ENCODE results near the gene TIPARP.

DNA sequence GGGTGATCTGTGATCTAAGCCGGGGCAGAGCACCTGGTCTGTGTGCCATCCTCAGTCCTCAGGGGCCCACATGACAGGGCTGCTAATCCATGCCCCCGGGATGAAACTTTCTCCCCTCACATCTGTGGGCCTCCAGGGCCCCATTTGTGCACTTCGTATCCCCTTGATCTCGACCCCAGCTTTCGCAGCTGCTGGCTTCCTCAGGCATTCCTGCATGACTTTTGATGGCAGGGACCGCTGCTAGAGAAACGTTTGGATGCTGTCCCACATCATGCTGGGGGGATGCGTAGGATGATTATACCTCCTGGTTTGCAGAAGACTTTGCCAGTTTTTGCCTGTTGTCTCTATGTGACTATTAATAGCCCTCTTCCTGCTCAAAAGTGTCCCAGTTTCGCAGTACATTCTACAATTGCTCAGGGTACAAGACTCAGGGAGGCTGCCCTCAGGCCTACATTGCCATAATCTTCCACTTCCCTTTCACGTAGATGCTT, 10.4 kb upstream of the KCNAB1 start:
- PRO-cap, result no peak

DNA sequence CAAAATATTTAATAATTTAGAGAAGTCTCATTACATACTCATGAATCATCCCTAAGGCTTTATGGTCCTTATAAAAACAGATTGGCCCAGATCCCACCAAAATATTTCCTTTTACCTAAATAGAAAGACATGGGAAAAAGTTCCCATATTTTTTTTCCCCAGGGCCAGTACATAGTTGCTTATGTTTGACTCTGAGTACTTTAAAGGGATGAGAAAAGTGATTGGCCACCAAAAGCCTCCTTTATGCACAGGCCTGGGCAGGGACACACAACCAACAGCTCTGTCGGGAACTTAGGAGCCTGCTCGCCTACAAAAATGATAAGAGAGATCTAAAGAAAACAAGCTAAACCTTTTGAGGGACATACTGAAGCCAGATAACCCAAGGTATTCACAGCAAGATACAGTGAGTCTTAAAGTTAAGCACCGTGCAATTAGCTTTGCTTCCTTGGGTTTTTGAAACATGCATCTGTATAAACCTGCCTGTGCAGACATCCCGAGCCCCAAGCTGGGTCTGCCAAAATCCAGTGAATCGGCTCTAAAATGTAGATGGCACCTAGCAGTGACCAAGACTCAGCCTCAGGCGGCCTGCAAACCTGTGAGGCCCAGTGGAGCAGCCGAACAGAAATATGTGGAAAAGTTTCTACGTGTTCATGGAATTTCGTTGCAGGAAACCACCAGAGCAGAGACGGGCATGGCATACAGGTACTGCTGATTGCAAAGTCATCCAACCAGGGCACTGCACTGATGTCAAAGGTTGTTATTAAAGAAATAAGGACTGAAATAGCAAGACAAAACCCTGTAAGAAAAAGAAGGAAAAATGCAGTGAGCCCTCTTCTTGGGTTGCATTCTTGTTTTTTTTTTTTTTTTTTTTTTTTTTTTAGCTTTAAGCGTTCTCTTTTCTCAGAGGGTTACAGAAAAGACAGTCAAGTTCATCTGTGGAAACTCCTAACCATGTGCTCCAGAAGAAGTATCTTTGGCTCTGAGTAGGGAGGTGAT, 22.6 kb downstream of the KCNAB1 start:
- PRO-cap, result no peak

DNA sequence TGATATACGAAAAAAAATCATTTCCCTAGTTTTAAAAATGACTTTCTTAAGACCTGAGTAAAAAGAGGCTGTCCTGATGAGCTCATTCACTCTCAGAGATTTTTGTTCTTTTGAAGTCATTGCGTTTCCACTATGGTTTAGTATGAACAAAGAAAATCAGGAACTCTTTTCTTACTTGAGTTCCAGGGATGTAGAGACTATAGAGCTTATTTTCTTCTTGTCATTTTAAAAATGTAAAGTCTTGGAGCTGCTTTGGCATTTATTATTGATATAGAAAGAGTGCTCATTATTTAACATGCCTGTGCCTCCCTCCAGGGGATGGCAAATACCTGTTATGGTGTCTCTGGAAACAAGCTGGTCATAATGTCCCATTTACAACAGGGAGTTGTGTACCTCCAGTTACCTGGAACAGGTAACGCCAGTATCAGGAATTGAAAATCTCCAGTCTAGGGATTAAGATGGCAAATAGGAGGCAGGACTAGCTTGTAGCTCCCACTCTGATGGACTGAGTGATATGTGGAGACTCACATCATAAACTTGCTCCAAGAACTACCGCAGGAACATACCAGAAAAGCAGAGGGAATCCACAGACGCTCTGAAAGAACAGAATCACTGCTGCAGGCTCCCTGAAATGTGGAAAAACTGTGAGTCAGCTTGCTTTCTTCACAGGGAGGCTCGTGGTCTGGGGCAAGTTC, 97.2 kb downstream of the KCNAB1 start:
- PRO-cap, result no peak

DNA sequence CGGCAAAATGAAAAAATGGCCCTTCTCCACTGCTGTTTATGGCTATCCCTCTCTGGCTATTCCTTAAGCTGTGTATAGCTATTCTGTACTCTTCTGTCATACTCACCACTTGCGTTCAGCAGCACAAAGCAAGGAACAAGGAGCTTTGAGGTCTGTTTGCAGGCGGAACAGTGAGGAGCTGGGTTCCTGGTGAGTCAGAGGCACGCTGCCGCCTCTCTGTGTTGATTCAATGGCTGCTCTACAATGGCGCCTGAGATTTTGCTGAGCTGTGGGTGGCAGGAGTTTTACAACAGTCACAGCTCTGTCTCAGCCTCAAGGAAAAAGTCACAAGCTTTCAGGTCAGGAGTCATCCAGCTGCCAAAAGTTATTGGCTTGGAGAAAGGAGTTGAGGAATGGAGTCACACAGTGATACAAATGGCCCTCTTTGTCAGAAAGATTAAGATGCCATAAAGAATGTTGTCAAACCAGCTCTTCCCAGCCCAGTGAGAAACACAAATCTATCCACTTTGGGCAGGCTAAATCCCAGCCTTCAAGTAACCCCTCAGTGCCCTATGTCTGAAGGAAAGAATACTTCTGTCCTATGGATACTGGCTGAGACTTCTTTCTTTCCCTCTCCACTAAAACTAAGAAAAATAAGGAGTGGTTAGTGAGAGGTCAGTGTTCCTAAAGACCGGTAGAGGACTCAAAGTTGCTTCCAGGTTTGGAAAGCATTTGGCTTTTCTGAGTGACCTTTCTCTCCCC, 98.0 kb downstream of the SSR3 start:
- PRO-cap, result no peak

- PRO-cap, result no peak
Measured at GRCh38 chr3:156643401-156644252, 30.8 kb upstream of the TIPARP start.

DNA sequence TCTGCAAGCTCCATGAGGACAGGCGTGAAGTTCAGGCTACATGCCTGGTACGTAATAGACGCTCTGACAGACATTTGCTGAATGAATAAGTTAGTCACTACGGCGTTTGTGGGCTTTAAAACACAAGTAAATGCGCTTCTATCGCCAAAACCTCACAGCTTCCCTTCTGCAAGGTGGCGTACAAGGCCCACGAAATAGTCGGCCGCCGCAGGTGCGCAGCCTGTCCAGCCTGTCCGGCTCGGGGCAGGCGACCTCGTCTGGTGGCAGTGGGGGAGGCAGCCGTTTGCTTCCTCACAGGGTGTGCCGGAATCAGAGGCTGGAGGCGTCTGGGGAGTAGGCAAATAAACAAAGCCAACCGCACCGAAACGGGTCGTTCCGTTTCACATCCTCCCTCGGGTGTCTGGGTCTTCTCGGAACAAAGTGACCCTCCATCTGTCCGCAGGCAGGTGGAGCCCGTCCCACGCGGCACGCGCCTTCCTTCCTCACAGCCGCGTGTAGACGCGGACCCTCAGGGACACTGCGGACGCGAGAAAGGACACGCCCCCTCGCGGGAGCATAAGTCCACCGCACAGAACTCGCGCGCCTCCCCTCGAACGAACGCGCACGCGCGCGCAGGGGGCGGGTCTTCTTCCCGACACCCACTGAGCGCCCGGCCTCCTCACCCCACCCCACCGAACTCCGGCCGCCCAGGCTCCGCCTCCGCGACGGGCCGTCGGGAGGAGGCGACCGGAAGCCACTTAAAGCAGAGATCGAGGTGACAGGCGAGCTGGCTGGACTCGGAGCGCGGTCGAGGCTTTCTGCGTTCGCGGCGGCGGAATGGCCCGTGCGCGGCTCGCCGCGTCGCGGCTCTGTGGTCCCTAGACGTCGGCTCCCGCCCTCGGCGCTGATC, at the start of gene TIPARP:
TIPARP (plus strand) TSS at position 745 of the 889 bp plus-strand sequence.
- PRO-cap, result bidirectional peak, plus-strand start at position 745 of the sequence, minus-strand start at position 534 of the sequence

DNA sequence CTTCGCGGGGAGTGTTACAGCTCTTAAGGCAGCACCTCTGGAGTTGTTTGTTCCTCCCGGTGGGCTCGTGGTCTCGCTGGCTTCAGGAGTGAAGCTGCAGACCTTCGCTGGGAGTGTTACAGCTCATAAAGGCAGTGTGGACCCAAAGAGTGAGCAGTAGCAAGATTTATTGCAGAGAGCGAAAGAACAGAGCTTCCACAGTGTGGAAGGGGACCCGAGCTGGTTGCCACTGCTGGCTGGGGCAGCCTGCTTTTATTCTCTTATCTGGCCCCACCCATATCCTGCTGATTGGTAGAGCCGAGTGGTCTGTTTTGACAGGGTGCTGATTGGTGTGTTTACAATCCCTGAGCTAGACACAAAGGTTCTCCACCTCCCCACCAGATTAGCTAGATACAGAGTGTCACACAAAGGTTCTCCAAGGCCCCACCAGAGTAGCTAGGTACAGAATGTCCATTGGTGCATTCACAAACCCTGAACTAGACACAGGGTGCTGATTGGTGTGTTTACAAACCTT, 4.3 kb upstream of the LEKR1 start:
- PRO-cap, result no peak

GRCh38 chr3:156825275-156825854, 788 bp upstream of the LEKR1 start:
- PRO-cap, result no peak

DNA sequence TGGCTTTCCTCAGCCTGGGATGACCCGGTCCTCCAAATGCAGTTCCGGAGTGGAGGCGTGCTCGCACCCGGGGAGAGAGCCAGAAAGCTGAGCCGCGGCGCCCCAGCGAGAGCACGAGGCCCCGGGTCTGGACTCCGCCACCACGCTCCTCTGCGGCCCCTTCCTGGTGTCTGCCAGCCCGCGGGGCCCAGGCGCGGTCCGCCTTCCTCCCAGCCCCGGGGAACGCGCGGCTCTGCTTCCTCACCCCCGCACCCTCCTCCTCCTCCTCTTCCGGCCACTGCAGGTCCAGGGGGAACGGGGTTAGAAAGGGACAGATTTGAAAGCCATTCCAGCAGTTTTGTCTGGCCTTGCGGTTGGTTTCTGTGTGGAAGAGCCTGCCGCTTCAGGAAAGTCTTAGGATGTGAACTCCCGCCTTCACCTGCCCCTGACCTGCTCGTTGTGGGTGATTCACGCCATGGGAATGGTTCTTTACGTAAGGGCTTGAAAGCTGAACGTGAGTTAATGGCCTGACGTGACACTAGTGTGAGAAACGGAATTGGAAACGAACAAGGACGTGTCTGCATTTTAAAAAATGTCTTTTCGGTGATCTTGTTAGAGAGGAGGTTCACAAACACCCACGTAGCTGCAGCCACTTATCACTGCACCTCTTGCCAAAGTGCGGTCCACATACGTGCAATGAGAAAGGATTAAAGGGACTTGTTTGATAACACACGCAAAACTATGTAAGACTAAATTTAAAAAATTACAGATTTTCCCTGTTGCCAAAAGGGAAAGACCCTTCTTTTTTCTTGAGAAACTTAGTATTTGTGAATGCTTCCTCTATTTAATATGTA, 451 bp downstream of the LEKR1 start:
- PRO-cap, result unidirectional peak, minus-strand start at position 172 of the sequence; unidirectional peak, minus-strand start at position 402 of the sequence

GRCh38 chr3:157064185-157064933, 95.6 kb downstream of the CCNL1 start:
- PRO-cap, result no peak

DNA sequence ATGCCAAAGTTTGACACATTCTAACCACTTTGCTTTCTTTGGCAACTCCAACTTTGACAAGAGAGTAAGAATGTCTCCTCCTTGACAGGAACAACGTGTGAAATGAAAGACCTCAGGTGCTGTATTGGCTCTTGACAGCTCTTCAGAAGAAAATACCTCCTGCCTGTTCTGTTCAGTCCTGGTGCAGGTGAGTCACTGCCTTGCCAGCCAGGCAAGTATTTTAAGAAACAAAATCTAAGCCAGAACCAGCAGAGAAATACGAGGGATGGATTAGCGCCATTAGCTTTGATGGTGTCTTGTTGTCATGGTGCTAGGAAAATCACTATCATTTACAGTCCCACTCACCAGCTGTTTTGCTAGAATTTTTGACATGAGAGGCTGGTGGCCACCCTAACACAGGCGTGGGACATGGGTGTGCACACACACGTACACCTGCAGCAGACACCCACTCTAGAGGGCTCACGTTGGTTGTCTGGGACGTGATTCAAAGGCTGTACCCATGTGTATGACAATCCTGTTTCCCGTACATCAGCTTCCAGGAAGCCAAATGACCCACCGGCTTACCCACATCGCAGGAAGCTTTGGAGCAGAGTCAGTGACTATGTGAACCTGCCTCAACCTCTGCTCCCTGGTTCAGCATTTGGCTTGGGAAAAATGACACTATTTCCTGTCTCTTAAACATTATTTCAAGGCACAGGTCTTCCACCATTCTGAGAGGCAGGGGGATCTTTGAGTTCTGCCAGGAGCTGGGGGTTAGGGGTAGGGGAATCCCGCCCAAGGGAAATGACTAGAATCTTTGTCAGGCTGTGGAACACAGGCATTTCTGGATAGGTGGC, 60.3 kb downstream of the CCNL1 start:
- PRO-cap, result no peak

- PRO-cap, result no peak
Measured at GRCh38 chr3:157128182-157128885, 31.6 kb downstream of the CCNL1 start.

DNA sequence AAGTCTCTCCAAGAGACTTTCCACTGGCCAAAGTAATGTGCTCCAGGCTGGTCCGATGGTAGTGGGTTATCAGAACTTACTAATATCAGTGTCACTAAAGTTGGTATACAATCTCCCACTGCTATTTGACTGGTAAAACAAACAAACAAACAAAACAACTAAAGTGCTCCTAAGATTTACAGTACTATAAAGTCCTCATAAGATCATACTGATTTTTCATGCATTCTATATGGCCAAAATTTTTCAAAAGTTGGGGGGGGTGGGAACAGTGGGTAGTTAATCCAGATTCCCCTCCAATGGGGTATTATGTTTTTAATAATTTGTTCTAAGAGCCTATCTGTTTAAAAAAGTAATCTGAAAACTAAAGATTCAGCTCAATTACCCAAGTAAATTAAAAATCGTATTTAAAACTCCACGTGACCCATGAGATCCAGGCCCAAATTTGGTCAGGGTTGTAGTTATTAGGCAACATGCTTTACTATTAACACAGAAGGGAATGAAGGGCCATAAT, 6.4 kb downstream of the CCNL1 start:
- PRO-cap, result no peak

DNA sequence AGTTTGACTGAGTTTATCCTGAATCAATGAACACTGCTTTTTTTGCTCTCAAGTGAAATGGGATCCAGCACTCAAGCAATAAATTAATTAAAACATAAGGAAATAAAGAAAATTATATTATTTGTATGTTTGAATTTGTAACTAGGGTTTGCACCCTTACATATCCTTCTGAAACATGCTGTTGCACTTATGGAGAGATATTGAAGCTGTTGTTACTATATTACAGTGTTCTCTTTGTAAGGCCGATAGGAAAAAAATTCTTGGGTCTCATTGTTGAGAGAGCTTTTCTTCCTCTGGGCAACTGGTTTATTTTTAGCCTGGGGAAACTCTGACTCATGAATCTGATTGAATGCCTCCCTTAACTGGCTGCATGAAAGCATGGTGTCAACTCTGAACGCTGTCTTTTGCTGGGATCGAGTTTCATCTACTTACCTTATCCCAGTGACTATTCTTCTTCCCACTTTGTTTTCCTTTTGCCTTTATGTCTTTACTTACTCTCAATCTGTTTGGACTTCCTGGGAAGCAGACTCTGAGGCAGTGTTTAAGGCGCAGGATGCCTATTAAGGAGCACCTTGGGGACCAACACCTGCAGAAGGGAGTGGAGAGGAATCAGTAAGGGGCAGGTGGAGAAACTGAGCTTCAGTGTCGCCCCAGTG, 88.6 kb upstream of the CCNL1 start:
- PRO-cap, result no peak

DNA sequence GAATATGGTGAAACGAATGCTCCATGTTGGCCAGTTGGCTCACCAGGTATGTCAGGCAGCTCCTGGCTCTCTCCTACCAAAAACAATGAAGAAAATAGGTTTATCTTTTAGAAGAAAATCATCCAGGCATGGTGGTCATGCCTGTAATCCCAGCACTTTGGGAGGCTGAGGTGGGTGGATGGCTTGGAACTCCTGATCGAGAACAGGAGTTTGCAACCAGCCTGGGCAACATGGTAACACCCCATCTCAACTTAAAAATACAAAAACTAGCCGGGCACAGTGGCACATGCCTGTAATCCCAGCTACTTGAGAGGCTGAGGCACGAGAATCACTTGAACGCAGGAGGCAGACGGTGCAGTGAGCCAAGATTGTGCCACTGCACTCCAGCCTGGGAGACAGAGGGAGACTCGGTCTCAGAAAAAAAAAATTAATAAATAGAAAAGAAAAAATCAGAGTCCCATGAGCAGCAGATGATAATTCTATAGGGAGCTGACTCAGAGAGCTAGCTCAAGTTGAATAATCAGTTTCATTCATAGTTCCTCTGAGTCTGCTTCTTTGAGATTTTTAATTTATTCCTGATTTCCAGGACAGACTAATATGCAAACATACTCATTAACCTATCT, 55.2 kb upstream of the PTX3 start:
- PRO-cap, result no peak

GRCh38 chr3:157533431-157534142, 30.4 kb upstream of the VEPH1 start:
- PRO-cap, result no peak

- PRO-cap, result no peak
Measured at GRCh38 chr3:158019974-158020546, 86.2 kb downstream of the SHOX2 start.

- PRO-cap, result no peak
Measured at GRCh38 chr3:158094285-158094943, 11.8 kb downstream of the SHOX2 start.

DNA sequence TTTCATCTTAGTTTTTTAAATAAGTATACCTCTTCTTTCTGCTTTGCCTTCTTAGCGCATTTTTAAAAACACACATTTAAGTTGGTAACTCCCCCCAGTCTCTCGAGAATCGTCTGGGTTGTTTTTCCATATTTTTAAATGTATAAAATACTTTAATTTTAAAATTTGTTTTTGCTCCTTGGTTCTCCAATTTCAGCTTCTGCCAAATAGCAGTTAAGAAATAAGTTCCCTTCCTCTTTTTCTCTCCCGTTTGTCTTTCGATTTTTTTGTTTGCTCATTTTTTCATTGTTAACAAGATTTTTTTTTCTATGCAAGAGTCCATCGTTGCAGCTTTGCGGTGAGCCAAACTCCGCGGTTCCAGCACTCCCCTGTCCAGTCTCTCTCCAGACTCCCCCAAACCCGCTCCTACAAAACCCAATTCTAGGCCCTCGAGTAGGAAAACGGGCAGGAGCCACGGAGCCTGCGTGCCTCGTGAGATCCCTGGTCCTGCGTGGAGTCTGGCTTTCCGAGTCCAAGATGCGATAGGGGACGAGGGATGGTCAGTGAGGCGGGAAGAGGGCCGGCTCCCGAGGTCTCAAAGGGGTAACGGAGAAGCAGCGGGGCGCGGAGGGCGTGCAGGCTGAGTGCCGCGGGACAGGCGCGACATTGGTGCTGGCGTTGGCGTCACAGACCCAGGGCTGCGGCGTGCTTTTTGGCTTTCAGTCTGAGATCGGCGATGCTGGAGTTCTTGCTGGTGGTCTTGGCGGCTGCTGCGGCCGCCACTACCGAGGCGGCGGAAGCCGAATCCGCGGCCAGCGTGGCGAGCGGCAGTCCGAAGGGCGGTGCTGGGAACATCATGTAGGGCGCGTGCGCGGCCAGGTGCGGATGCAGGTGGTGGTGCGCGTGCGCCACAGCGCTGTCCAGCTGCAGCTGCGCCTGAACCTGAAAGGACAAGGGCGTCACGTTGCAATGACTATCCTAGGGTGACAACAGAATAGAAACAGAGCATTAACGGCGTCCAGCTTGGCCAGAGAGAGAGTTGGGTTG, 8.5 kb downstream of the SHOX2 start:
- PRO-cap, result no peak

- PRO-cap, result no peak
Measured at GRCh38 chr3:158585299-158585609, 14.3 kb downstream of the MLF1 start.

Data from mesothelial cell of epicardium (in vitro differentiated cells).